Measurements from ENCODE around the genes PLCB4 and PAK5.

- RAMPAGE, long total RNA = no peak
- RRBS = no CpG with 5 or more reads among the region's 7 CpGs
Measured at GRCh38 chr20:6698052-6698464, 69.4 kb upstream of the BMP2 start.

GRCh38 chr20:7939474-7939722 is 860 bp downstream of the HAO1 start:
- RAMPAGE, long total RNA = no peak
- RRBS = no CpG with 5 or more reads among the region's 1 CpG

DNA sequence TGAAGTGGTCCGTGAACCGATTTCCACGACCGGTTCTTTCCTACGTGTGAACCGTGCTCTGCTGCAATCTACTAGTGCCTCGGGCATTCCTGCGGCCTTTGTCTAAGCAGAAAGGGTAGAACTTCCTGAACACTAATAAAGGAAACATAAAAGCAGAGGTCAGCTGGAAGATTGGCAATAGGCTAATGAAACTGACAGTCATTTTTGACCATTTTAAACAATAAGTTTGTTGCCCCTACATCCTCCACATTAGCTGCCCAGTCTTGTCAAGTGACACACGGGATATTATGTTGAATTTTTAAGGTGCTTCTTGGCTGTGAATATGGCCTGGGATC is 410.1 kb downstream of the PLCB1 start:
- RAMPAGE, long total RNA = no peak
- RRBS = no CpG with 5 or more reads among the region's 9 CpGs

DNA sequence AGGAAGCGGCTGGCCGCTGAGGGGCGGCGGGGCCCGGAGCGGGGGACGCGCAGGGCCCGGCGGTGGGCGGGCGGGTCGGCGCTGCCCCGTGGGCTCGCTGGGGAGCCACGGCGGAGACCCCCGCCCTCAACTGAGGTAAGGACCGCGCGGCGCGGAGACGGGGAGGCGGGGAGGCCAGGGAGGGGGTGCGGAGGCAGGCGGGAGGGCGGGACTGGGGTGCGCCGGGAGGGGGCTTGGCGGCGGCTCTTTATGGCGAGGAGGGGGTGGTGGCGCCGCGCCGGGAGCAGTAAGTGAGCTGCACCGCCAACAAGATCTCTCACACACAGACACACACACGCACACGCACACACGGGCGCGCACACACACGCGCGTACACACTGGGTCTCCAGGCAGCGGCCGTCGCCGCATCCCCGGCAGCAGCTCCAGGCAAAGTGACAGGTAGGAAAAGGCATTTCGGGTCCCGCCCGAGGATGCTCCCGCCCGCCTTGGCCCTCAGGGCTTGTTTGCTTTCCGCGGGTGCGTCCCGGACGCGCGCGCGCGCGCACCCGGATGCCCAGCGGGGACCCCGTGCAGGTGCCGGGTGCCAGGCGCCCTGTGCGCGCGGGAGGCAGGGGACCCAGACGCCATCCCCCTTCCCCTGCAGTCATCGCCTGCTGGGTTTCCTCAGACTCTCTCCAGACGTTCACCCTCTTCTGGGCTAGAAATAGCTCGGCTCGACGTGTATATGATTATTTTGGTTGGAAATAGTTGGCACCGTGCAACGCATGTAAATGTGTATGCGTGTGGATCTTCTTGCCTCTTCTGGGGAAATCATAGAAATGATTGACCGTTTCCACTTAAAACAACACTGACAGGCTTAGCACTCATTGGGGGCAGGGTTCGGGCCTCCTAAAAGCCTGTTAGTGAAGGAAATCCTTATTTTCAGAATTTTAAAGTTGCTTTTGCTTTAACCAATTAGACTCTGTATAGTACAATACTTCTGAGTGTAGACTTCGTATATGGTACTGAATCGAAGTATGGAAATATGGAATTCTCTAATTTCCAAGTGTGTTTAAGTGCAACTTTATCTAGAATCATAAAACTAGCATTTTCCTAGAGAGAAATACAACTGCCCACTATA is at the start of gene PLCB4:
Gene PLCB4, plus strand, starts transcription at position 319 of the 1,120 bp plus-strand sequence.
- RAMPAGE, long total RNA = start-site peak on the plus strand centred at position 337 of the sequence, 46 bp wide, 84 and 70 reads in 2 replicates
- RRBS = 3% methylated on average over 13 of the region's 89 CpGs

DNA sequence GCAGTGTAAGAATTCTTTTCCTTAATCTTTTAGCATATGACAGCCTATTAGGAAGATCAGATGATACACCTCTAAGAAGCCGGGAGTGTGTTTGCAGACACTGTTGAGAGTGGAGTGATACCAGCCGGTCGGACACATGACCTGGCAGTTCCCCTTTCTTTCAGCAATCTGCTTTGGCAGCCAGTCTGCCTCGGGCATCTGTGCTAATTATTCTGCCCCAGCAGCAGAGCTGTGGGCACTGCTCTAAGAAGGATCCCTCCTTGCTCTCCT is 50.9 kb downstream of the PLCB4 start:
- RAMPAGE, long total RNA = no peak
- RRBS = no CpG with 5 or more reads among the region's 4 CpGs

GRCh38 chr20:9261713-9262301 is 192.9 kb downstream of the PLCB4 start:
- RAMPAGE, long total RNA = no peak
- RRBS = no CpG with 5 or more reads among the region's 3 CpGs

GRCh38 chr20:9307552-9307994 is 206.8 kb upstream of the LAMP5 start:
- RAMPAGE, long total RNA = no peak
- RRBS = no CpG with 5 or more reads among the region's 4 CpGs

- RAMPAGE, long total RNA = no peak
- RRBS = no CpG with 5 or more reads among the region's 14 CpGs
Measured at GRCh38 chr20:9515114-9515574, 754 bp downstream of the LAMP5 start.

- RAMPAGE, long total RNA = no peak
- RRBS = 3% methylated on average over 30 of the region's 65 CpGs
Measured at GRCh38 chr20:9838320-9839515, at the start of gene PAK5. TSS of gene PAK5 (minus strand) at chr20:9839076.

DNA sequence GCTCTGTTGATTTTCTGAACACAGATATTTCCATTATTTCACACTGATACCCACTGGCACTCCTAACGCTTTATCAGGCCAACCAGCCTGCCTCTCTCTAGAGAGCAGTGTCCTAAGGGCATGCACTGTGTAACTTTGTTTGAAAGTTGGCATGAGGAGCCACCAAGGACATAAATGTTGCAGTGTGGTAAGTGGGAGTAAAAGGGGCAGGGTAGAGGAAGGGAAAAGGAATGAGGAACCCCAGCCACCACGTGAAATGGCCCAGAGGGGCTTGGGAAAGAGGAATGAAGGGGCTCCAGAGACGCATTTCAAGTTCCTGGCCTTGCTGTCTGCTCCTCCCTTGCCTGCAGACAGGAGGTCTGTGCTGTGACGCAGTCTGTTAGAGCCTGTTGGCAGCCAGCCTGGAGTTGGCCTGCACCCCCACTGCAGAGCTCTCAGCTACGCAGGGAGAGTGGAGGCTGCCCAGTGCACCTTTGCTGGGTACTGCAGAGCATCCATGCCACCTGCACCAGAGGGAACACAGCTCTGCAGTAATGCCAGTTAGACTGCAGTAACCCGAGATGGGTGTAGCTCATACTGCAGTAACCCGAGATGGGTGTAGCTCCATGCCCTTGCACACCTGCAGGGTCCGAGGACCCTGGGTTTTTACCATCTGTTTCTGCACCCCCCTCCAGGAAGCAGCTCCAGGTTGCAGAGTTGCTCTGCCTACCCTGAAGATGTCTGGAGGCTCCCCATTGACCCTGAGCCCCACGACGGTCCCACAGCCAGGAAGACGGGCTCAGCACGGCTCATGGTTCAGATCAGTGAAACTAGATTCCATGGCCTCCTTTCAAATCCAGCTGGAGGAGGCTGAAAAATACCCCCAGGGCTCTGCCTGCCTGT is 86.7 kb upstream of the SNAP25 start:
- RAMPAGE, long total RNA = no peak
- RRBS = no CpG with 5 or more reads among the region's 12 CpGs

- RAMPAGE, long total RNA = no peak
- RRBS = no CpG with 5 or more reads among the region's 4 CpGs
Measured at GRCh38 chr20:10635264-10635580, 38.6 kb downstream of the JAG1 start.

GRCh38 chr20:10640784-10641405 is 32.9 kb downstream of the JAG1 start:
- RAMPAGE, long total RNA = no peak
- RRBS = no CpG with 5 or more reads among the region's 17 CpGs

DNA sequence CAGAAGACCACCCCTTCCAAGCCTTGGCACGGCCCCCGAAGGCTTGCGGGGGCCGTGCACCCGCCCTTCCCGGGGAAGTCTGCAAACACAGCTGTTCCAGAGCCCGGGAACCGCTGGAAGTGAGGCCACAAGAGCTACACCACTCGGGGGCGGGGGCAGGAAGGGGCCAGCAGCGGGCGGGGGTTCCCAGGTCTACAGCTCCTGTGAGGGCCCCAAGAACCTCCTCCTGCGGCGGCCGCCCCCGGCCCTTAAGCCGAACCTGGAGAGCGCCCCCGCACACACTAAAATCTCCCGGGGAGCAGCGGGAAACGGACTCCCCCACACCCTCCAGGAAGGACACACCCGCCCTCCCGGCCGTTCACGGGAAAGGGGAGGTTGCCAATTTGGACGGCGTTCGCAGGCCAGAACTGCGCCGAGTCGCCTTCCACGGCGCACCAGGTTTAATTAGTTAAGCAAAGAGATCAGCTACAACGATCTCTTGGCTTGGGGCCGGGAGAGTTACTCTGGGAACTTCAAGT is 1.8 kb downstream of the JAG1 start:
- RAMPAGE, long total RNA = no peak
- RRBS = 2% methylated on average over 9 of the region's 36 CpGs

- RAMPAGE, long total RNA = no peak
- RRBS = no CpG with 5 or more reads among the region's 90 CpGs
Measured at GRCh38 chr20:10674299-10675401, 851 bp upstream of the JAG1 start.

DNA sequence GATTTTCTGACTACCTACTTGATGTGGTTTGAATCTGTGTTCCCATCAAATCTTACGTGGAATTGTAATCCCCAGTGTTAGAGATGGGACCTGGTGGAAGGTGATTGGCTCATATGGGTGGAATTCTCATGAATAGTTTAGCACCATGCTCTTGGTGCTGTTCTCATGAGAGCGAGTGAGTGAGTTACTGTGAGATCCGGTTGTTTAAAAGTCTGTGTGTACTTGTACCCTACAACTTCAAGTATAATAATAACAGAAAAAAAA is 111.3 kb upstream of the BTBD3 start:
- RAMPAGE, long total RNA = no peak
- RRBS = no CpG with 5 or more reads among the region's 3 CpGs

- RAMPAGE, long total RNA = no peak
- RRBS = no CpG with 5 or more reads among the region's 3 CpGs
Measured at GRCh38 chr20:11850297-11850625, 67.4 kb upstream of the BTBD3 start.

DNA sequence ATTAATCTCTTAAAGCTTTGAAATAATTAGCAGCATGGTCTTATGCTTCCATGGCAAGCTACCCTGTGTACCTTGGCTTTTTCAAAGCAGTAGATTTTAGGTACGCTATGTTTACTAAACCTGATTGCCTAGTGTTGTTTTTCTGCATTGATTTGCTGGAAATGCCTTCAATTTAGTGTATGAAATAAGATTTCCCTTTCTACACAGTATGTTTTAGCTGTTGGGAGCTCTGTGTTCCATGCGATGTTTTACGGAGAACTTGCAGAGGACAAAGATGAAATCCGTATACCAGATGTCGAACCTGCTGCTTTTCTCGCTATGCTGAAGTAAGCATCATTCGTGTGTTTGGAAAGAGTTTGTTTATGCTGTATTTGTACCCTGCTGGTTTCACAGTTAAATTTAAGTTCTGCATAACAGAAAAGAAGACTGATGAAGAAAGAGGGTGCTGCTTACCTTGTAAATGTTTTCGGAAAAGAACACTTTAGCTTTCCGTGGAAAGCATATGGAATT is 1.9 kb downstream of the BTBD3 start:
- RAMPAGE, long total RNA = no peak
- RRBS = no CpG with 5 or more reads among the region's 9 CpGs

GRCh38 chr20:11979361-11979825 is 61.7 kb downstream of the BTBD3 start:
- RAMPAGE, long total RNA = no peak
- RRBS = no CpG with 5 or more reads among the region's 3 CpGs

GRCh38 chr20:13029806-13030450 is 21.2 kb downstream of the SPTLC3 start:
- RAMPAGE, long total RNA = no peak
- RRBS = no CpG with 5 or more reads among the region's 3 CpGs

- RAMPAGE, long total RNA = no peak
- RRBS = no CpG with 5 or more reads among the region's 2 CpGs
Measured at GRCh38 chr20:13452931-13453151, 185.9 kb downstream of the TASP1 start.

All from kidney epithelial cell (primary cell).